Diencephalon (tissue), 2 donors: ENCODE measurements around a stretch of chr12.

DNA sequence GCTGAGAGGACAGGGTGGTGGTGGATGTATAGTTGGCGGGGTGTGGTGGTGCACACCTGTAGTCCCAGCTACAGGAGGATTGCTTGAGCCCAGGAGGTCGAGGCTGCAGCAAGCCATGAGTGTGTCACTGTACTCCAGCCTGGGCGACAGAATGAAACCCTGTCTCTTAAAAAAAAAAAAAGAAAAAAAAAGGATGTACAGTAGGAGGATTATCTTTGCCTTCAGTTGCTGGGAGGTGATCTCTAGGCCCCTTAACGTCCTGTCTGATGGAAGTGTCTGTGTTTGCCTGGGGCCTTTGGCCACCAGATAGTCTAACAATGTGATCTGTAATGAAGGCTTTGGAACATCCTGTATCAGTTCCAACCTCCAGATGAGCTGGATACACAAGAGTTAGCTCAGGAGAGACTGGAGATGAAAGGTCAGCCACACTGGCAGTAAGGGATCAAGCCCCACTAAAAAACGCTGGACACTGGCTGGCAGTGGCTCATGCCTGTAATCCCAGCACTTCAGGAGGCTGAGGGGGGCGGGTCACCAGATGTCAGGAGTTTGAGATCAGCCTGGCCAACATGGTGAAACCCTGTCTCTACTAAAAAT is 19.2 kb upstream of the HNF1A start:
- RAMPAGE, long total RNA, result no peak

GRCh38 chr12:120961597-120961906 is 16.8 kb upstream of the HNF1A start:
- RAMPAGE, long total RNA, result no peak

- RAMPAGE, long total RNA, result no peak
These were observed 14.7 kb downstream of the C12orf43 start for GRCh38 chr12:121001368-121002125.

DNA sequence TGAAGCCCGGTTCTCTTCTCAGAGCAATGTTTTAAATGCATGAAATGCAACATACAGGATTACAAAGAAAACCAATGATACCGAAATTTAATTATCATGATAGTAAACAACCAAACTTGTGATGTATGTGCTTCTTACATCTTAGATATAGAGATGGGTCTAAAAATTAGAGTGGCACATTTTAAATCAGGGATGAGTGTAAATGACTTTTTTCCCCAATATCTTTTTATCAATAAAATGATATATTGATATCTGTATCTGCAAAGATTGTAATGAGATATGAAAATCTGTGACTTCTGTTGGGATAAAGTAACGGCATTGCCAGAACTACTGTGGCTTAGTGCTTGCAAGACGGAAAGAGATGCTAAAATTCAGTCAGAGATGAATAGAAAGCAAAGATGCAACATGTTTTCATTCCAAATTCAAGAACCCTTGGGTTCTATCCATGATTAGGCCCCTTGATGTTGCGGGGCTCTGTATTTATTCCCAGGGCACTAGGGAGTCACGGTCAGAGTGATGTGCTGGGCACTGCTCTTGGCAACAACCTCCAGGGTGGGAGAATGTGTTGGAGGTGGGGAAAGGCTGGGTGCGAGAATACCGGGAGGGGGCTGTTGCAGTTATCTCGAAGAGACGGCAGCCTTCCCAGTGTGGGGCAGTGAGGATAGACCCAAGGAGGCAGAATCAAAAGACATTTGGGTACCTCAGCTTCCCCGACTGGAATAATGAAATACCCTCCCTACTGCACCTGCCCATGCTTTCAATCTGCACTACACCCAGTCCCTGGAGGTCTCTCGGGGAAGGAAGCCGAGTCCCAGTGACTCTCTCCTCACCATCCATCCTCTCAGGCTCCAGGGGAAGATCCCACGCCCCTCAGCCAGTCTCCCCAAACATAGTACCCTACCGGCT is 605 bp downstream of the C12orf43 start:
- RAMPAGE, long total RNA, result no peak

- RAMPAGE, long total RNA, result no peak
These were observed 9.4 kb upstream of the C12orf43 start for GRCh38 chr12:121025550-121026241.

- RAMPAGE, long total RNA, result no peak
These were observed 17.3 kb downstream of the P2RX4 start for GRCh38 chr12:121227137-121227801.

- RAMPAGE, long total RNA, result no peak
These were observed 20.3 kb downstream of the P2RX4 start for GRCh38 chr12:121230156-121230749.

DNA sequence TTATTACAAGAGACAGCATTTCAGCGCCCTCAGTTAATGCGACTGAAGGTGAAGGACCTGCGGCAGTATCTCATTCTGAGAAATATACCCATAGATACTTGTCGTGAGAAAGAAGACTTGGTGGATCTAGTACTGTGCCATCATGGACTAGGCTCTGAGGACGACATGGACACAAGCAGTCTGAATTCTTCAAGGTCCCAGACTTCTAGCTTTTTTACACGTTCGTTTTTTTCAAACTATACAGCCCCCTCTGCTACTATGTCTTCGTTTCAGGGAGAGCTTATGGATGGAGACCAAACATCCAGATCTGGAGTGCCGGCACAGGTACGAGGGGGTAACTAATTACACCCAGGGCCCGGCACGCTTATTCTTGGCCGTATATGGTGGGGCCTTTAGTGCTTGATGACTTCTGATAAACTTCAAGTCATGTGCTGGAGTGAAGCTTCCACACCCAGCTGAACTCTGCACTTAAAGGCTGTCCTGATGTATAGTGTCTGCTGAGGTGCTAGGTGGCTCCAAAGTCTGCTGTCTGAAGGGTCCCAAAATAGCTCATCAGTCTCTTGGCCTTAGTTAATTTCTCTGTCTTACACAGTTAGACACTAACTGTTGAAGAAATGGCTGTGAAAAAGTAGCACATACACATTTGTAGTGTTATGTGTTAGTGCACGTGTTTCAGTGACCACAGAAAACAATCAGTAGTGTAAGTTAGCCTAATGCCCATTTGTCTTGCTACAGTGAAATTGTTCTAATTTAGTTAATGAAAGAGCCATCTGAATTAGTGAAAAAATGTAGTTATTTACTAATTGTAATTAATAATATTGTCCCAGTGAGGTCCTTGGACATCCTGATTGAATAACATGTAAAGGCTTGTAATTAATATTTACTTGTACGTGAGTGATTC is 17.9 kb downstream of the RNF34 start:
- RAMPAGE, long total RNA, result no peak

- RAMPAGE, long total RNA, result no peak
These were observed 44.2 kb downstream of the RNF34 start for GRCh38 chr12:121443879-121444804.

DNA sequence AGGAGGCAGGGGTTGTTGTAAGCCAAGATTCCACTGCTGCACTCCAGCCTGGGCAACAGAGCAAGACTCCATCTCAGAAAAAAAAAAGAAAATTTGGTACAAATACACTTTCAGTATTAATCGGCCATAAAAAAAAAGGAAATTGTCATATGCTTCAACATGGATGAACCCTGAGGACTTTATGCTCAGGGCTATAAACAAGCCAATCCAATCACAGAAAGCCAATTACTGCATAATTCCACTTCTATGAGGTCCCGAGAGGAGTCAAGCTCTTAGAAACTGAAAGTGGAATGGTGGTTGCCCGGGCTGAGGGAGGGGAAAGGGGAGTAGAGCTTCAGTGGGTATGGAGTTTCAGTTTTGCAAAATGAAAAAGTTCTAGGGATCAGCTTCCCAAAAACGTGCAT is 51.9 kb downstream of the RNF34 start:
- RAMPAGE, long total RNA, result no peak

DNA sequence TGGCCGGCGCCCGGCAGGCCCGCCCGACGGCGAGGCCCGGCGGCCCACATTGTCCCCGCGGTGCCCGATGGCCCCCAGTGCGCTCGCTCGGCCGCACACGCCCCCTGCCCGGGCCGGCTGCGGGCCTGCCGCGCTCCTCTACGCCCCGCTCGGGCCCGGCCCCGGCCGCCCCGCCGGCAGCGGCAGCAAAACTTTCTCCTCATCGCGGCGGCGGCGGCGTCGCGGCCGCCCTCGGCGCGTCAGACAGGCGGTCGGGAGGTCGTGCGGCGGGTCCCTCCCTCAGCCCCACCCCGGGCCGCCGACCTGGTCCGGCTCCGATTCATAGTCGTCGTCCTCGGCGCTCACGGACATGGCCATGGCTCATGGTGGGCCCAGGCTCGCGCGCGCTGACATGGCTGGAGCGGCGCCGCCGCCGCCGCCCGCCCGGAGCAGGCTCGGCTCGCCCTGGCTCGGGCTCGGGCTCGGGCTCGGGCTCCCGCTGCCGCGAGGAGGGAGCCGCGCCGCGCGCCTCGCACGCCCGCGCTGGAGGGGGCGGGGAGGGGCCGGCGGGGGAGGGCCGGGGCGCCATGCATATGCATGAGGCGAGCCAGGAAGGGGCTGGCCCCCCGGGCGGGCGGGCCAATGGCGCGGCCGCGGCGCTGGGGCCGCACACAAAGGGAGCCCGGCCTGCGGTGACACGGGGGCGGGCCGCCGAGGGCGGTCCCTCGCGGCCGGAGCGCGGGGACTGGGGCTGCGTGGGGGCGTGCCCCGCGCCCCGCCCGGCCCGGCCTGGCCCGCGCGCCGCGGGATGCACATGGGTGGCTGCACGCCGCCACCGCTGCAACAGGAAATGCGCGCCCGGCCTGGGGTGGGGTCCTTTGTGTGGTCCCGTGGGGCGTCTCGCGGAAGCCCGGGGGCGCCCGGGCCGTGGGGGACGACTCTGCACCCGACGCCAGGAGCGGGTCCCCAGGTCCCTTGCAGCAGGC is 67.2 kb downstream of the RNF34 start:
- RAMPAGE, long total RNA, result no peak

DNA sequence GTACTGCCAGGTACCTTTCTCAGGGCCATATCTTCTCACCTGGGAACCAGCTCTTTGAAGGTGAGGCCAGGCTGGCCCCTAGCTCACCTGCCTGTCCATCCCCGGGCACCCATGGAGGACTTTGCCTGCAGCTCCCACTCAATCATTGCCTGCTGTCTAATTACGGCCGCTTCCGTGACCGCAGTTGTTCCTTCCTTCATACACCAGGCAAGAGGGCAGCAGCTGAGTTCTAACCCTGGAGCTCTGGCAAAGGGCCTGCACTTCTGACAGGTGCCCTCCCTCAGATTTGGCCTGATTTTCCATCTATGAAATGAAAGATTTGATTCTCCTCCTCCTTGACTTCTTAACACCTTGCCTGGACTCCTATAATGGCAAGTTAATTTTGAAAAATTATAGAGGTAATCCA is 20.2 kb upstream of the KDM2B start:
- RAMPAGE, long total RNA, result no peak

GRCh38 chr12:121794595-121794908 is 1.1 kb upstream of the RHOF start:
- RAMPAGE, long total RNA, result no peak

- RAMPAGE, long total RNA, result no peak
These were observed 5.0 kb upstream of the SETD1B start for GRCh38 chr12:121798903-121799208.

DNA sequence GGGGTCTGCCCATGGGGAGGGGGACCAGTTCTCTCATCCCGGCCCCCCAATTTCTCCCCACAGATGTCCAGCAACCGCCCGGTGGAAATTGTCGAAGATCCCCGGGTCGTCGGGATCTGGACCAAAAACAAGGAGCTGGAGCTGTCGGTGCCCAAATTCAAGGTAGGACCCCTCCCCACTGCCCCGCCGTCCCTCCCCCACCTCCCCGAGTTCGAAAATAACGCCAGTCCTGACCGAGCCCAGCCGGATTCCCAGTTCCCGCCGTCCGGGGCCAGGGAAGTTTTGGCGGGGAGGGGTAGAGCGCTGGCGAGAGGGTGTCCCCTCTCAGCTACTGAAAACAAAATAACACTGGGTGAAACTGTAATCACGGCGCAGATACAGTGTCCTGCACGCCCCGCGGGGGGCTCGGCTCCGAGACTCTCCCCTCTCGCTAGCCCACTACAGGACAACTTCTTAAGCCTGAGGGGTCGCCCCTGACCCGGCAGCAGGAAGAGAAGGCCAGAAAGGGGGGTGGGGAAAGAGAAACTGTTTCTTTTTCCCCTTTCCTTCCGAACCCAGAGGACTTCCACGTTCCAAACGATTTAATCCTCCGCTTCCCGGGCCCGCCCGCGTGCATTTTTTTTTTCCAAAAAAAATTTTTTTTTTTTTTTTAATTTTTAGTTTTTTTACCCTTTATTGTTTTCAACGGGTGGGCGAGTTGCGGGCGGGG is 1.4 kb downstream of the SETD1B start:
- RAMPAGE, long total RNA, result no peak

GRCh38 chr12:121810255-121810835 is 6.5 kb downstream of the SETD1B start:
- RAMPAGE, long total RNA, result no peak

GRCh38 chr12:121816879-121818090 is 13.5 kb downstream of the SETD1B start:
- RAMPAGE, long total RNA, result no peak

DNA sequence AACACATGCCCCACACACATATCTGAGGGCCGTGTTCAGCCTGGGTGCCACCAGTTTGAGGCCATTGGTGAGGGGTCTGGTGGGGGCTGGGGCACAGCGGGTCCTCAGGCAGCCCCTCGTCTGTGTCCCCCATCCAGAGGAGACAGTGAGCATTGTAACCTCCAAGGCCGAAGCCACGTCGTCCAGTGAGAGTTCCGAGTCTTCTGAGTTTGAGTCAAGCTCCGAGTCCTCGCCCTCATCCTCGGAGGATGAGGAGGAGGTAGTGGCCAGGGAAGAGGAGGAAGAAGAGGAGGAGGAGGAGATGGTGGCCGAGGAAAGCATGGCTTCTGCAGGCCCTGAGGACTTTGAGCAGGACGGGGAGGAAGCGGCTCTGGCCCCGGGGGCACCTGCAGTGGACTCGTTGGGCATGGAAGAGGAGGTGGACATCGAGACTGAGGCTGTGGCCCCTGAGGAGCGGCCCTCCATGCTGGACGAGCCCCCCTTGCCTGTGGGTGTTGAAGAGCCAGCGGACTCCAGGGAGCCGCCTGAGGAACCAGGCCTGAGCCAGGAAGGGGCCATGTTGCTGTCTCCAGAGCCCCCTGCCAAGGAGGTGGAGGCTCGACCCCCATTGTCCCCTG is 15.6 kb downstream of the SETD1B start:
- RAMPAGE, long total RNA, result no peak

DNA sequence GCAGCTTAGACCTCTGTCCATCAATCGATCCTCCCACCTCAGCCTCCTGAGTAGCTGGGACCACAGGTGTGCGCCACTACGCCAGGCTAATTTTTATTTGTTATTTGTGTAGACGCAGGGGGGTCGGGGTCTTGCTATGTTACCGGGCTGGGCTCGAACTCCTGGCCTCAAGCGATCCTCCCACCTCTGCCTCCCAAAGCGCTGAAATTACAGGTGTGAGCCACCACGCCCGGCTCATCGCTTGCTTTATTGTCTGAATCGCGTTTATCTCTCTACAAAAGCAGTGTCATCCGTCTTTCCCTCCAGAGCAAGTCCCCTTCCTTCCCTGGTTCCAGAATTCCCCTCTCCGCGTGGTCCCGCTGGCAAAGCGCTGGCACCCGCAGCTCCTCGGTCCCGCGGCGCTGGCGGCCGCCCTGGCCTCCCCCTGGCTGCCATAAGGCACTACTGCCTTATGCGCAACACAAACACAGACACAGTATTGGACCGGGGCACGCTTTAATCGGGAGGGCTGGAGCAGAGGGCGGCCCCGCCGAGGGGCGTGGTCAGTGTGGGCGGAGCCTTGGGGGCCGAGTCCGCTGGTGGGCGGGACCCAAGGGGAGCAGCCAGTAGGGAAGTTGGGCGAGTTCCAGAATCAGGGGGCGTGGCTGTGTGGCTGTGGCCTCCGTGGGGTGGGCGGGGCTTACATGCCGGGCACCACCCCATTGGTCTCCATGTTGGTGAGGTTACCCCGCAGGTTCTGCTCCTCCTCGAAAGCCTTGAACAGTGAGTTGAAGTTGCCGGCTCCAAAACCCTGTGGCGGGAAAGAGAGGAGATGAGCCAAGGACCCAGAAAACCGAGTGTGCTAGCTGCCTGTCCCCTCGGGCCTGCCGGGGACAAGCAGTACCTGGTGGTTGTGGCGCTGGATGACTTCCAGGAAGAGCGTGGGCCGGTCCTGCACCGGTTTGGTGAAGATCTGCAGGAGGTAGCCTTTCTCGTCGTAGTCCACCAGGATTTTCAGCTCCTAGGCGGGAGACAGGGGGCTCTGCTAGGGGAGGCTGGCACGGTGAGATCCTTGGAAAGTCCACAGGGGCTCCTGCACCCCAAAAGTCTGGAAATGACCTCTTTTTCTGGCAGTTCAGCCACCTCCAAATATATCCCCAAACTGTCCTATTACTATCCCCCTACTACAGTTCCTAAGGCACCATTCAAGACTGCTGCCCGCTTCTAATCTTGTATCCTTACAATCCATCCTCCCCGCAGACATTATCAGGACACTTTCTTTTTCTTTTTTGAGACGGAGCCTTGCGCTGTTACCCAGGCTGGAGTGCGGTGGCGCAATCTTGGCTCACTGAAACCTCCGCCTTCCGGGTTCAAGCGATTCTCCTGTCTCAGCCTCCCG is 19.1 kb downstream of the HPD start:
- RAMPAGE, long total RNA, result no peak

DNA sequence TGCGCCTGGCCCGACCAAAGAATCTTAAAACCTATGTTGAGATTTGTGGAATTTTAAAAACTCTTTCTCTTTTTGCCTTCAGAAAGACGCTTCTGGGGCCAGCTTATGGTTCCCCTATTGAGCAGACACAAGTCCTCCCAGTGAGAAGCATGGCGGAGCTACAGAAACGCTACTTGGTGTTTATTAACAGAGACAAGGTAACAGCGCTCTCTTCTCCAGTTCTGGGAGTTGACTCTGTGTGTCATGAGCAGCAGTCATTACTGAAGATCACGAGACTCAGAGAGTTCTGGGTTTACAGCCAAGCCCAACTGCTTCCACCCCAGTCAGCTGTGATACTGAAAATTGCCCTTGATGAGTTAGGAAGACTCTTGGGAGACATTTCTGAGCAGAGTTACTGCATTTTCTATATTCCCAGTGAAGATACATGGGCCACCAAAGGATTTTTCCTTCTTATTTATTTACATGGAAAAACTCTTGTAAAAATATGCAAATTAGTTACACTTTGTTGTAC is 48.5 kb downstream of the CFAP251 start:
- RAMPAGE, long total RNA, result no peak